ENCODE measurements around a stretch of chr1.

- PRO-cap, 3 experiments: no peak in any of the 3 experiments
- RRBS: no CpG with 5 or more reads among the region's 3 CpGs
These were observed 52.0 kb upstream of the SMYD2 start for GRCh38 chr1:214228919-214229481.

- PRO-cap, 3 experiments: no peak in any of the 3 experiments
- RRBS: no CpG with 5 or more reads among the region's 9 CpGs
These were observed 38.0 kb downstream of the SMYD2 start for GRCh38 chr1:214318814-214319481.

GRCh38 chr1:214517017-214517847, 34.2 kb downstream of the PTPN14 start:
- PRO-cap, 3 experiments: no peak in any of the 3 experiments
- RRBS: no CpG with 5 or more reads among the region's 5 CpGs

GRCh38 chr1:214641024-214641665, 38.1 kb downstream of the CENPF start:
- PRO-cap, 3 experiments: no peak in any of the 3 experiments
- RRBS: no CpG with 5 or more reads among the region's 2 CpGs

DNA sequence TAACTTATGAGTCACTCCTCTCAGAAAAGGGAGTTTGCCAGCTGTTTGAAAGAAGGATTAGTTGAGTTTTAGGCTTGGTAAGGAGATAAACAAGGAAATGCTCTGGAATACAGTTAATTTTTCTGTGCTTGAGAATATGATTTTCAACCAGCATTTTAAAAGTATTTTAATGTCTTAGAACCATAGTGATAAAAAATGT, 1.4 kb downstream of the KCTD3 start:
- PRO-cap, 3 experiments: peak in 2 of 3 experiments; most common plus-strand start position 60 of the sequence (in 1)

DNA sequence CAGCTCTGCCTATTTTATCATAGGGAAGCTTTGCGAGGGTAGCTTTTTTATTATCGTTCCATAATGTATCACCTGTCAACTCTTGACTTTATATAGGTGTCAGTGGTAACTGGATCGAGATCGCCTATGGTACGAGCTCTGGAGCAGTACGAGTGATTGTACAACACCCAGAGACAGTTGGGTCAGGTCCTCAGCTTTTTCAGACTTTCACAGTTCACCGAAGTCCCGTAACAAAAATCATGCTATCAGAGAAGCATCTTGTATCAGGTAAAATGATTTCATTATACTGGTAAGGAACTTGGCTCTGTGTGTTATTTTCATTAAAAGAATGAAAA, 36.9 kb downstream of the KCTD3 start:
- PRO-cap, 3 experiments: no peak in any of the 3 experiments
- RRBS: no CpG with 5 or more reads among the region's 8 CpGs

DNA sequence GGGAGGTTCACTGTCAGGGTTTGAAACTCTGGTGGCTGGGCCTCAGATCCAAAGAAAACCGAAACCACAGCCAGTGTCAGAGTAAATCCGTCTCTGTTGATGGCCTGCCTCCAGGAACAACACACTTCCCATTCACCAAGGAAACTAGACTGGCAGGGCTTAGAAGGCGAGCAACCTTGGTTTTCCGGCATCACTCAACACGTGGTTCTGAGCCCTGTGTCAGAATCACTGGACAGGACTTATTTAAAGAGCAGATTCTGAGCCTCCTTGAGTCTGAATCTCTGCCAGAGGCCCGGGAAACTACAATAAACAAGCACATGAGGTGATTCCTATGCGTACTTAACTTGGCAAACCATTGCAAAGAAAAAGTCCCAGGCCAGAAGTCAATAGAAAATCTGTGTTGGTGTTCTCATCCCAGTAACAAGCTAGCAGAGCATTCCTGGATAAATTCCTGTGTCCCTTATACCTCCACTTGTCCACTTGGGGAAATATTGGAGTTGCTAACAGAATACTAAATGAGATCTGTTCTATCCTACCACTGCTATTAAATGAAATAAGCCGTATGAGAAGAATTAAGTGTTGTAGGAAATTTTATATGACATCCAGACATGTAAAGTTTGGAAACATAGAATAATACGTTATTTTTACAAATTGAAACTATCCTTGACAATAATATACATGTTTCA, 70.1 kb downstream of the KCTD3 start:
- PRO-cap, 3 experiments: peak in 1 of 3 experiments; most common plus-strand start position 270 of the sequence (in 1); most common minus-strand start position 58 of the sequence (in 1)
- RRBS: 8% methylated on average over 3 of the region's 9 CpGs

DNA sequence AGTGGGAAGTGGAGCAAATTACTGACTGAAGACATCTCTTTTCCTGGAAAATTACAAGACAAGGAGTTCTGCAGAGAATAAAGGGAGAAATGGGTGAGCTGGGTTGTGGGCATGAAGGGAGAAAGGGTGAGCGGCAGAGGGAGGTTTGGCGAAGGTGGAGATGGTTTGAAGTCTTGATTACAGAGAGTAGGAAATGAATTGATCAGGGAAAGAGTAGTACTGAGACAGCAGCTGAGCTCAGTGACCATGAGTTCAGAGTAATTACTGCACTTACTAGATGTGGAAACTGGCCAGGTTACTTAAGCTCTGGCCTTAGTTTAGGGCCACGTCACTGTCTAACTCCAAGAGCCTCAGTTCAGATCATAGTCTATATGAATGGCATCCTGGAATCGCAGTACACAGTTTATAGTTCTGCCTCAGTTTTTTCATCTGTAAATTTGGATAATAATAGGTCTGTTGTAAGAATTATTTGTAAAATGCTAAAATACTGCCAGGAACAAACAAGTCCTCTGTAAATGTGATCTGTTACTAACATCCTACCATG, 78.0 kb downstream of the KCTD3 start:
- PRO-cap, 3 experiments: no peak in any of the 3 experiments
- RRBS: no CpG with 5 or more reads among the region's 4 CpGs

- PRO-cap, 3 experiments: no peak in any of the 3 experiments
- RRBS: no CpG with 5 or more reads among the region's 7 CpGs
These were observed 306.0 kb upstream of the ESRRG start for GRCh38 chr1:217029197-217029654.

GRCh38 chr1:217078066-217078879, 355.0 kb upstream of the ESRRG start:
- PRO-cap, 3 experiments: peak in 1 of 3 experiments; most common plus-strand start chr1:217078438 (in 1); most common minus-strand start chr1:217078229 (in 1)
- RRBS: no CpG with 5 or more reads among the region's 7 CpGs

GRCh38 chr1:217453799-217454242, 177.1 kb downstream of the GPATCH2 start:
- PRO-cap, 3 experiments: no peak in any of the 3 experiments
- RRBS: no CpG with 5 or more reads among the region's 5 CpGs

GRCh38 chr1:218323763-218324128, 21.4 kb upstream of the TGFB2 start:
- PRO-cap, 3 experiments: no peak in any of the 3 experiments
- RRBS: 97% methylated on average over 3 of the region's 14 CpGs

GRCh38 chr1:218371808-218372279, 26.7 kb downstream of the TGFB2 start:
- PRO-cap, 3 experiments: no peak in any of the 3 experiments
- RRBS: no CpG with 5 or more reads among the region's 7 CpGs

- PRO-cap, 3 experiments: peak in 1 of 3 experiments; most common plus-strand start chr1:218380712 (in 1)
- RRBS: no CpG with 5 or more reads among the region's 7 CpGs
These were observed 35.2 kb downstream of the TGFB2 start for GRCh38 chr1:218380019-218380993.

GRCh38 chr1:218459853-218460903, 115.0 kb downstream of the TGFB2 start:
- PRO-cap, 3 experiments: peak in 1 of 3 experiments; most common plus-strand start chr1:218460630 (in 1); most common minus-strand start chr1:218459981 (in 1)
- RRBS: no CpG with 5 or more reads among the region's 7 CpGs

DNA sequence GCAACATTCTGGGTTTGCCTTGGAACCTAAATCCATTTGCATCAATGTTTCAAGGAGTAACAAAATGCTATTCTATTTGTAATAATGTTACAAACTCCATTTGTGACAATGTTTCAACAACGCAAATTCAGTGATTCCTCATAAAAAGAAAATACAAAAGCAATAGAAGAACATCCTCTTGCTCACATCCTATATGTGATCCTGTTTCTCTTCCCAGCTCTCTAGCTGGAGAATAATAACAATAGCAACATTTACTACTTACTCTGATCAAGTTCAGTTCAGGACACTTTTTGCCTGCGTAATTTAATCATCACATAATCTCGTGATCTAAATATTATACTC, 127.7 kb upstream of the ZC3H11B start:
- PRO-cap, 3 experiments: no peak in any of the 3 experiments
- RRBS: no CpG with 5 or more reads among the region's 3 CpGs

DNA sequence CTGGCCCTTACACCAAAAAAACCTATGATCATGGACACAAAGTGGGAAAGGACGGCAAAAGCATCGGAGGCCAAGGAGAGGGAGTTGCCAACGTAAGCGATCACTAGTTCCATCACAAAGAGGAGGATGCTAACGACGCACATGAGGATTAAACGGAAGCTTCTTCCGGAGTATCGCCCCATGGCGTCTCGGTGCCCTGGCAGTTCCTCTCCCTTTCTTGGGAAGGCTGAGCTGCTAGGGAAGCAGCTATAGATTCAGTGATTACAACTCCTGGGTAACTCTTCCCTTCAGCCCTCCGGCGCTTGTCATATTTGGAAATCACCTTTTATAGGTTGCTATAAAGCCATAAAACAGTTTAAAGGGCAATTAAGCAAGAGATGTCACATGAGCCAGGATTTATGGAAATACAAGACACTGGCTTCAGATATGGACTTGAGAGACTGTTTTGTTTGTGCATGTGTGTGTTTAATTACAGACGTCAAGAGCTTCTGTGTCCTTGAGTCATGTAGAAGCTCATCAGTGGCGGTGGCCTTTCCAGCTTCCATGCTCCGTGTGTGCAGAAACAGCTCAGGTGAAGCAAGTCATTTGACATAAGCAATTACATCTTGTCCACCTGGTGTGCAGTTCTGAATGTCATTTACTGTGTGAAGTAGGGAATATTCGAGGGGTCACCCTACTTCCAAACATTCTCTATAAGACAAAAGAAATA, 30.6 kb upstream of the SLC30A10 start:
- PRO-cap, 3 experiments: no peak in any of the 3 experiments
- RRBS: 60% methylated on average over 4 of the region's 17 CpGs

DNA sequence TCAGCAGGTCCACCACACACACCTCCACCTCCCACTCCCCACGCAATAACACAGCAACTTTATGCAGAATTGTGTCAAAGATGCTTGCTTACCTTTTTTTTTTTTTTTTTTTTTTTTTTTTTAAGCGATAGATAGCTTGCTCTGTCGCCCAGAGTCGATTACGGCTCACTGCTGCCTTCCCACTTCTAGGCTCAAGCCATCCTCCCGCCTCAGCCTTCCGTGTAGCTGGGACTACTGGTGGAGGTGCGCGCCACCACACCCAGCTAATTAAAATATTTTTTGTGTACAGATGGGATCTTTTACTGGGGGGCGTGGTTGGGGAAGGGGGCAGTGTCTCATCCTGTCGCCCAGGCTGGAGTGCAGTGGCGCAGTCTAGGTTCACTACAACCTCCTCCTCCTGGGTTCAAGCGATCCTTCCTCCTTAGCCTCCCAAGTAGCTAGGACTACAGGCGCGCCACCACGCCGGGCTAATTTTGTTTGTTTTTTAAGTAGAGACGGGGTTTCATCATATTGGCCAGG, 666 bp upstream of the BPNT1 start:
- PRO-cap, 3 experiments: no peak in any of the 3 experiments
- RRBS: no CpG with 5 or more reads among the region's 18 CpGs

DNA sequence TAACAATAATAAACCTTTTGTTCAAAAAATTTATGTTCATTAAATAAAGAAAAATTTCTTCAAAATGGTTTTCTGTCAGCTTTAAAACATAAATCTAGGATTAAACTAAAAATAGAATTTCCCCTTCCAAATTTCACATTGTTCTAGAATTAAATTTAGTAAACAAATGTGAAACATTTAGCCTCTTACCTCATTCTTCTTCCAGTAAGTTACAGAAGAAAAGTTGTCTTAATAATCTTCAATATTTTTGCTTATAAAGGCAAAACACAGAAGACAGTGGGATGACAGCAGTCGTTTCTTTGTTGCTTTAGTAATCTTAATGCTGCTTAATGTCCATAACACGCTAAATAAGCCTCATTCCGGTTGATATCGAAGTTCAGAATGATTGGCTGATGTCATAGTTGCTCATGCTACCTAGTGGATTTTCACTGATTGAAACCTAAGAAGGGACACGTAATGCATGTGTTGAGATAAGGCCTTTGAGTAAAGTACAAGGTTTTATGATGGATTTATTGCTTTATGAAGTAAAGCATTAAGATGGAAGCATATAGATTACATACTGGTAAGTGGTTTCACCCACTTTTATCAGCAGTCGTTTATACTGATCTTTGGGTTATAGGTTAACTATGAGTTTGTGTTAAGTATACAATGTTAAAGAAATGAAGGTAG, 25.0 kb downstream of the IARS2 start:
- PRO-cap, 3 experiments: no peak in any of the 3 experiments
- RRBS: no CpG with 5 or more reads among the region's 6 CpGs

DNA sequence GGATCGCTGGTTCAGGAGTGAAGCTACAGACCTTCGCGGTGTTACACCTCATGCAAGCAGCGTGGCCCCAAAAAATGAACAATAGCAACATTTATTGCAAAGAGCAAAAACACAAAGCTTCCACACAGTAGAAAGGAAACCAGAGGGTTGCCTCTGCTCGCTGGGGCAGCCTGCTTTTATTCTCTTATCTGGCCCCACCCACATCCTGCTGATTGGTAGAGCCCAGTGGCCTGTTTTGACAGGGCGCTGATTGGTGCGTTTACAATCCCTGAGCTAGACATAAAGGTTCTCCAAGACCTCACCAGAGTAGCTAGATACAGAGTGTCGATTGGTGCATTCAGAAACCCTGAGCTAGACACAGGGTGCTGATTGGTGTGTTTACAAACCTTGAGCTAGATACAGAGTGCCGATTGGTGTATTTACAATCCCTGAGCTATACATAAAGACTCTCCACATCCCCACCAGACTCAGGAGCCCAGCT, 52.8 kb upstream of the MARK1 start:
- PRO-cap, 3 experiments: no peak in any of the 3 experiments
- RRBS: no CpG with 5 or more reads among the region's 9 CpGs